Panc1 (cell line): ENCODE results near the gene NNAT.

GRCh38 chr20:37344247-37345485 is 1.3 kb upstream of the SRC start:
- RRBS, 2 experiments = no CpG with 5 or more reads among the region's 16 CpGs

DNA sequence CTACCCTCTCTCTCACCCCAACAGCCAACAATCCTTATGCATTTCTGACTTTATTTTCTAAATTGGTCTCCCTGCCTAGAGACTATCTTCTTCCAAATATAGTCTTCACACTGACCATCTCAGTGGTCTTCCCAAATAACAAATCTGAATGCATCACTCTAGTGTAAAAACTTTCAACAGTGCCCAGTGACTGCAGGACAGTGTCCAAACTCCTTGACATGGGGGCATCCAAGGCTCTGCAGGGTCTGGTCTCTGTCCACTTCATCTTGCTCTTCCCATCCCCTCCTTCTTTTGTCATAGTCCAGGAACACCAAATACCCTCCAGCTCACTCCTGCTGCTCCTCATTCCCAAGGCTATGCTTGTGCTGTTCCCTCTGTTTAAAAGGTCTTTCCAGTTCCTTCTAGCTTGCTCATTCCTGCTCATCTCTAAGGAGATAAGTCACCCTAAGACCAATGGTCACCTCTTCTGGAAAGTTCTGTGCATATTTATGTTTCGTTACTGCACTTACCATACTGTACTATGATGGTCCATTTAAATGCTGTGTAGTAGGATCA is 29.7 kb upstream of the NNAT start:
- RRBS, 2 experiments = no CpG with 5 or more reads among the region's 1 CpG

- RRBS, 2 experiments = no CpG with 5 or more reads among the region's 2 CpGs
These were observed 14.4 kb upstream of the NNAT start for GRCh38 chr20:37506697-37507097.

DNA sequence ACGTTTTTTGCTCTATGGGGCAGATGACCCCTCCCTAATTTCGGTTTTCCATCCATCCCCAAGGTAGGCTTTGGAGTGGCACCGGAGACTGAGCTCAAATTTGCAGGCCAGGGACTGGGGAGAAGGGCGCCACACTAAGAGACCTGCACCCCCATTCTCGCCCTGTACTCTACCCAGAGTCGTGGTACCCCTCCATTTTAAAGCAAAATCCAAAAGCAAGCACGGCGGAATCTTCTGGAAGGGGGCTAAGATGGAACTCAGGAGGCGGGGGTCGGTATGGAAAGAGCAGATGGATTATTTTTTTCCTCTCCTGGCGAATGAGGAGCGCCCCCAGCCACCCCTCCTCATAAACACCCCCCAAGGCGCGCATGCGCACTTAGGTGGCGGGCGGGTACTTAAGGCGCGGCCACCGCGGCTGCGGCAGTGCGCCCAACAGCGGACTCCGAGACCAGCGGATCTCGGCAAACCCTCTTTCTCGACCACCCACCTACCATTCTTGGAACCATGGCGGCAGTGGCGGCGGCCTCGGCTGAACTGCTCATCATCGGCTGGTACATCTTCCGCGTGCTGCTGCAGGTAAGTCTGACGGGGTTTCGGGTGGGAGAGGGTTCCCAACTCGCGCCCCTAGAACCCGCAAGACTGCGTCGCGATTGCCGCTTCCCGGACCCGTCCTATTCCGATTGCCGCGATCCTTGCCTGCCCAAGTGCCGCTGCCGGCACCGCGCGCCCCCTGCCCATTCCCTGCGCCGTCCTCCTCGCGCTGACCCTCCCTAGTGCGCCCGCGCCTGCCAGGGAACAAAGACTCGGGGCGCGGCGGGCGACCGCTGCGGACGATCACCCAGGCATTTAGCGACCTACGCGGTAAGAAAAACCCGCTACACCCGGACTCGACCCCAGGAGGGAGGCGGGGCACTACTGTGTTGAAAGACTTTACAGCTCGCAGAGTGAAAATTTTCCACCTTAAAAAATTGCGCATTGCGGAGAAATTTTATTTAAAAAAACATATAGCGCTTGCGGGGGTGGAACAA is at the start of gene NNAT:
NNAT (plus strand) TSS at position 423 of the 1,028 bp plus-strand sequence.
- RRBS, 2 experiments = 97 to 98% methylated on average over 7 of the region's 81 CpGs

DNA sequence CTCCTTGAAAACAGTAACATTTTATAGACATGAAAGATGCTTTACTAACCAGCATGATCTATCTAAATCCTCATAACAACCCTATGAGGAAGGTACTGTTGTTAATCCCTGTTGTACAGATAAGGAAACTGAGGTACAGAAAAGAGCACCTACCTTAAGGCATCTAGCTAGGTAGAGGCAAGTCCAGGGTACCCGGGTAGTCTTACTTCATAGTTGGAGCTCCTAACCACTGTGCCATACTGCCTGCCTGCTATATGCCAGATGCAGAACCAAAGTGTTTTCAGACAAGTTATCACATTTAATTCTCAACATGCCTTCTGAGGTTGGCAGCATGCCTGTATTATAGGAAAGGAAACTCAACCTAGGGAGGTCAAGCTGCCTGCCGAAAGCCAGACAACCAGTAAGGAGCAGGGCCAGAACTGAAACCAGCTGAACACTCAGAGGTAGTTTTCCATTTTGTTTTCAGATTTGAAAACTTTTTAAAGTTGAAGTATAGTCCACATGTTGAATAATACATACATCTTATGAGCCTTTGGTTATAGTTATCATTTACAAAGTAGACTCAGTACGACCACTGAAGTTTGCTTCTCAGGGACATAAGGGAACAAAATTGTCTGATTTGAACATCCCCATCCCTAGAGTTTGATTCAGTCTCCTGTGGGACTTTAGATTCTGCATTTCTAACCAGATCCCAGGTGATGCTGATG is 5.4 kb downstream of the CTNNBL1 start:
- RRBS, 2 experiments = no CpG with 5 or more reads among the region's 3 CpGs

DNA sequence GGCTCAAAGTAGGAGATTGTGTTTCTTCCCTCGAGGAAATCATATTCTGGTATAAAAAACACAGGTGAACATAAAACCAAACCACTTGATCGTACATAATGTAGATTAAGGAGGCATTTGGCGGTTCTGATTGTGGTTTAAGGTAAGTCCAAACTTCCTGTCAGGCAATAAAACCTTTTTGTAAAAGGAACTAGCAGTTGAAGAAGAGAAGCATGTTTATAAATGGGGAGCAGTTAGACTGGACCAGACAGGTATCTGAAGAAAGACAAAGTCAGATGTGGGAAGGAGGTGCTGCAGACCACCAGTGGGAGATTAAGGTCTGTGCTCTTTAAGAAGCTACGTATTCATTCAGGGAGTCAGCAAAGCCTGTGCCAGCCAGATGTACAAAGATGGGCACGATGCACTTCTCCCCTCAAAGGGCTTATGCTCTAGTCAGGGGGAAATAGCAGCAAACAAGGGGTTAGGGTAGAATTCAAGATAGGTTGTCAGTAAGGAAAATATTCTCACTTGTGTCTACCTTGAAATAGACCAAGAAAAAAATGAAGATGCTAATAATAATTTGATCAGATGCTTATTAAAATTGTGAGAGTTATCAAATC is 35.8 kb downstream of the RPRD1B start:
- RRBS, 2 experiments = no CpG with 5 or more reads among the region's 5 CpGs

DNA sequence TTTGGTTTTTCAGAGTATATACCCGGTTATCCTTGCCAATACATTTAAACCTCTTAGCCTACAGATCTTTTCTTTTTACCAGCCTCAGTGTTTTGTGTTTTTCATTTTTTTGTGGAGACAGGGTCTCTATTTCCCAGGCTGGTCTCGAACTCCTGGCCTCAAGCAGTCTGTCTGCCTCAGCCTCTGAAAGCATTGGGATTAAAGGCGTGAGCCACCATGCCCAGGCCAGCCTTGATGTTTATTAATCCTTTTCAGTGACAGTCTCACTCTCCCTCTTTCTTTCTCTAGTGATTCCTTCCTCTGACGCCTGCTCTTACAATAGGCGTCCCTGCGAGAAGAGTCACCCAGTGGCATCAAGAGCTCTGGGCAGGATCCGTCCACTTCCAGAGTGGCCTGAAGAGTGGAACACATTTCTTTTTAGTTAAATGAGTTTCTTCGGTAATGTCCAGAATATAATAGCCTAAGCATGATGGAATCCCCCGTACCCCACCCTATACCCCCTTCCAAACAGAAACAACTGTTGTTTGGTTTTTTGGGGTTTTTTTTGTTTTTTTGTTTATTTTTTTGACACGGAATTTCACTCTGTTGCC is 53.0 kb downstream of the RPRD1B start:
- RRBS, 2 experiments = no CpG with 5 or more reads among the region's 10 CpGs

DNA sequence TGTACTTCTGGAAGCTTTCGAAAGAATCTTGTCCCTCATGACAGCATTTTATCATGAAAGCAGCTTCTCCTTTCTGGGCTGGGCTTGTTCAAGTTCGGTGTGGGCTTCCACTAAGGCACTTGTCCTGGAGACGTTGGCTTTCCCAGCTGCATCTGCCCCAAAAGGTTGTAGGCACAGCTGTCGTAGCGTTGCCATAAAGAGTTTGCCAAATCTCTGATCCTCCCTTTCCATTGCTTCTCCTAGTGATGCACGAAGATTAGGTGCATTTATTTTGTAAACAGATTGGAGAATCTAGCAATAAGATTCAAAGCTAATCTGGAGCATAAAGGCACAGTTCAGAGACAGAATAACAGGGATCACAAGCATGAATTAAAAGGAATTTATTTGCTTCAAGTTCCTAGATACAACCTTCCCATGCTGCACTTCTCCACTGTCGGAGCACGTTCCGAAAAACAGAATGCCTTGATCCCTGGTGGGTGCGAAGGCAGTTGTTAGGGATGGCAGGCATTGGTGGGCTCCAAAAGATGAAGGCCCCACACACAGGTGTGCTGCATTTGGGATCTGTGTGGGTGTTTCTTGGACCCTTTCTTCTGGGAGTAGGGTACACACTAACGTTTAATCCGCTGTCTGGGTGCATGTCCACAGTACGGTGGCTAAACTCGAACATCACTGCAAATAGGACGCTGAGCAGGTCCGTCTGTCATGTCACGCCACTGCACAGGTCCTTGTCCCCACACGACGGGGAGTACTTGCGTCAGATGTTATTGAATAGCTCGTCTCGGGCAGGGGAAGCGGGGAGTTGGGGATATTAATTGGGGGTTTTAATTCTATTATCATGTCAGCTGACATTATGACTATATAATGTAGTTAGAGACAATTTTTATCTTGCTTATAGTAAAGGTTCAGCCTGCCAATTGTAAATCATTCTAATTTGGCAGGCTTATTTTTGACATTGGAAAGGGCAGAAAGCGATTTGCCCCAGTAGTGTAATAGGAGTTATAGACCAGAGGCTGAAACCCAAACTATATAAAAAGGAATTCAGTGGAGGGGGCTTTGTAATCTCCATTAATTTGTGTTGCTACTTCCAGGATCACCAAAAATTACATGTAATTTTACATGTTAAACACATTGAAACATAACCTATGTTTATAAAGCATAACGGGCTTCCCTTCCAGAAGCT is 57.0 kb downstream of the RPRD1B start:
- RRBS, 2 experiments = no CpG with 5 or more reads among the region's 25 CpGs

GRCh38 chr20:38300126-38300419 is 3.9 kb upstream of the BPI start:
- RRBS, 2 experiments = no CpG with 5 or more reads among the region's 5 CpGs

DNA sequence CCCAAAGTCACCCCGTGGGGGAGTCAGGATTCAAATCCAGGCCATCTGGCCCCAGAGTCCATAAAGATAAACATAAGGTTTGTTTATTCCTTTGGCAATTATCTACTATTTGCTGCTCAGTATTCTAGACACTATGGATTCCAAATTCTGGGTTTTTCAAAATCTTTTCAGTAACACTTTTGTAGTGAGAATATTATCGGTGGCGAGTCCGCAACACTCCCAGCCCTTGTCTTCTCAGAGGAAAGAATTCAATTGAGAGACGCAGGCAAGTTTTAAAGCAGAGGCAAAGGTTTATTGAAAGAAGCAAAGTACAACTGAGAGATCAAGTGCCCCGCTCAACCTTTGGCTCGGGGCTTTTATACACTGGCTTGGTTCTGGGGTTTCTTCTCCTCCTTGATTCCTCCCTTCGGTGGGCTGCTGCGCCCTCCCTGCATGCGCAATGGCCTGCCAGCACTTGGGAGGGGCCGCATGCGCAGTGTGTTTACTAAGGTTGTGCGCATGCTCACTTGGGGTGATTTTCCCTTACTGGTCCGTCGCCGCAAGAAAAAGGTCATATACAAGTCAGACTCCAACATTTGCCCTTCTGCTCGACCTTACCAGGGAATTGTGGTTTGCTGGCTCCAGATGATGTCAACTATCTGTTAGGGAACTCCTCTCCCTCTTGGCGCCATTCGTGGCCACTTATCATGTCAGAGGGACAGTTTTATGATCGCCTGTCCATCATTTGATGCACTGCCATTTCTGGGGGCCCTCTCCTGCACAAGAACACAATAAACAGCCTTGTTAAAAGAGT is 3.1 kb upstream of the LBP start:
- RRBS, 2 experiments = no CpG with 5 or more reads among the region's 20 CpGs

DNA sequence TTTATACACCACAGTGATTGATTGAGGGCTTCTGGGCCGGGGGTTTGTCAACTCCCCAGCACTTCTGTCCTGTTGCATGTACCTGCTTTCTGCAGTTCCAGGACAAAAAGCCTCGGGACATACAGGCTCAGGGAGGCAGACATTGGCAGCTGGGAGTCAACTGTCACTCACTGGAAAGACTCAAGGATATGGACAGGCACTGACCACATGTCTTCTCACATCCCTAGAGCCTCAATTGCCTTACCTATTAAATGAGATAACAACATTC is 1.3 kb downstream of the LBP start:
- RRBS, 2 experiments = no CpG with 5 or more reads among the region's 2 CpGs

DNA sequence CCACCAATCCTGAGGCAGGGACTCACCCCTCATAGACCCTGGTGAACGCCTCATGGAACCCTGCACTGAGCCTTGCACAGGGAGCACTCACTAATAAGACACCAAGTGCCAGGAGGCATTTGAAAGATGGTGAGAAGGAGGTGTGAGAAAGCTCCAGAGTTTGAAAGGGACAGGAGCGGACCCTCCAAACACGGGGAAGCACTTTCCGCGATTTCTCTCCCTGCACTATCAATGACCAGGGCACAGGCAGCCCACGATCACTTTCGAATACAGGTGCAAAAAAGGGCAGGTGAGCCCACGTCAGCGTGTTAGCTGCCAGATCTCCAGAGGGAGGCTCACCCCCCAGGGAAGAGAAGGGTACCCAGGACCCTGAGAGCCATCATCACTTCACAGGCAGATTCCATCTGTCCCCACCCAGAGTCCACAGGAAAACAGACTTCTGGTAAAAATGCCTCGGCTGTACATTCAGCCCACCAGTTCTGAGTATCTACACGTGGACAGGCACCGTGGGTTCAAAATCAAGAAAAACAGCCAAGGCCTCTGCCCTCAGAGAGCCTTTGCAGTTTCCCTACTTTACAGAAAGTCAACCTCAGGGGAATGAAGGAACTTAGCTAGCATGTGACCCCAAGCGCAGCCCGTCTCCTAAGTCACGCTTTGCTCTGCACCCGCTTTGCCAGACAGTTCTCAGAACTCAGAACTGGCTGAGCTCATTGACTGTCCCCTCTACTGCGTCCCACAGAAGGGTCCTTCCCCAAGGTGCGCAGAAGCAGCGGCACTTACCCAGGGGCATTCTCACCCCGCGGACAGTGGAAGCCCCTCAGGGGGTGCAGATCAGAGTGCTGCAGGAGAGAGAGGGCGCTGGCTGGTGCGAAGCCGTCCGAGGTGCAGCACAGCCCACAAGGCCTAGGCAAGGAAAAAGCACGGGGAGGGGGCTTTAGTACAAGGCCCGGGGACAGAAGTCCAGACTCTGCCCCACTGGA is 38.6 kb upstream of the RALGAPB start:
- RRBS, 2 experiments = no CpG with 5 or more reads among the region's 27 CpGs

DNA sequence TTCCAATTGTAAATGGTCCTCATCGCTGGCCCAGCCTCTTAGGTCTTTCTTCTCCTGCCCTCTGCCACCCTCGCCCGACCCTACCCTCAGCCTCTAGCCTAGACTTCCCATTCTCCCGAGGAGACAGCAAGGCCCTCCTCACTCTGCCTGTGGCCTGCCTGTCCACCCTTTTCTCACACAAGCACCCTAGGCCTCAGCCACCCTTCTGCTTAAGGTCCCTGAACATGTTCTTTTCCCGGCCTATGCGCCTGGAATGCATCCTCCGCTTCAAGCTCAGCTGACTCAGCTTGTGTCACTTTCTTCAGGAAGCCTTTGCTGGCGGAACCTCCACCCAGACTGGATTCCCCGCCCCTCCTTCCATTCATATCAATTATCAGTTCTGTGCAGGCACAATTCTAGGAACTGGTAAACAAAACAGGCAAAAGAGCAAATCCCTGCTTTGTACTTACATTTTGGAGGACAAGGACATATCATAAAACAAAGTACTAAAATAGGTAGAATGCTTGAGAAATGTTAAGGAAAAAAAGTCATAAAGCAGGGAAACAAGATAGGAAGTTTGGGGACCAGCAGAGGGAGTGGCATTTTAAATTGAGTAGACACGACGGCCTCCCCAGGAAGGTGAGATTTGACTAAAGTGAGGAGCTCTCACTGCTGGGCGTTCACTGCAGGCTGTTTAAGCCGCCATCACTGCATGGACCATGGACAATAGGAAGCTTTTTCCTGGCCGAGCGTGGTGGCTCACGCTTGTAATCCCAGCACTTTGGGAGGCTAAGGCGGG is 19.6 kb upstream of the RALGAPB start:
- RRBS, 2 experiments = no CpG with 5 or more reads among the region's 17 CpGs

DNA sequence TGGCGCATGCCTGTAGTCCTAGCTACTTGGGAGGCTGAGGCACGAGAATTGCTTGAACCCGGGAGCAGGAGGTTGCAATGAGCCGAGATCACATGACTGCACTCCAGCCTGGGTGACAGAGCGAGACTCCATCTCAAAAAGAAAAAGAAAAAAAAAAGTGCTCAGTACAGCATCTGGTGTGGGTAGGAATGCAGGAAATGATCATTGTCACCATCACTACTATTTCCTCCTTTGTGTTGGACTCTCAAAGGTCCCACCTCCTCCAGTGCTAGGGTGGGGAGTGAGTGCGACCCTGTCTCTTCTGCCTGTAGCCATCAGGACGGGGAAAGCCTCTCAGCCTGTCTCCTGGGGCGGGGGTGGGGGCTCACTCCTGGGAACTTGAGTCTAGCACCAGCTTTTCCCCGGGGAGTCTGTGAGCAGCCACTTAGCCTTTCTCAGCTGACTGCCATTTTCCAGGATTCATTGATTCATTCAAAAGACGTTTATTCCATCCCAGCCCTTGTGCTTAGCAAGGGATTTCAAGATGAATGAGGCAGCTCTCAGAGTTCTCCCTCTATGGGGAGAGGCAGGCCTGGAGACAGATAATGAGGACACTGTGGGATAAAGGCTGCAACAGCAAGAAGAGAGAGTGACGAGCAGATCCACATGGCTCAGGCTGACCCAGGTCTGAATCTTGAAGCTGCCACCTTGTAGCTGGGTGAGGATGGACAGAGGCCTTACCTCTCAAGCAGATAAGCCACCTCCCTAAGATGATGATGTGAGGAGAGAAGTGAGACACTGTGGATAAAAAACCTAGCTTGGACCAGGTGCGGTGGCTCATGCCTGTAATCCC is 3.6 kb downstream of the PPP1R16B start:
- RRBS, 2 experiments = no CpG with 5 or more reads among the region's 12 CpGs

DNA sequence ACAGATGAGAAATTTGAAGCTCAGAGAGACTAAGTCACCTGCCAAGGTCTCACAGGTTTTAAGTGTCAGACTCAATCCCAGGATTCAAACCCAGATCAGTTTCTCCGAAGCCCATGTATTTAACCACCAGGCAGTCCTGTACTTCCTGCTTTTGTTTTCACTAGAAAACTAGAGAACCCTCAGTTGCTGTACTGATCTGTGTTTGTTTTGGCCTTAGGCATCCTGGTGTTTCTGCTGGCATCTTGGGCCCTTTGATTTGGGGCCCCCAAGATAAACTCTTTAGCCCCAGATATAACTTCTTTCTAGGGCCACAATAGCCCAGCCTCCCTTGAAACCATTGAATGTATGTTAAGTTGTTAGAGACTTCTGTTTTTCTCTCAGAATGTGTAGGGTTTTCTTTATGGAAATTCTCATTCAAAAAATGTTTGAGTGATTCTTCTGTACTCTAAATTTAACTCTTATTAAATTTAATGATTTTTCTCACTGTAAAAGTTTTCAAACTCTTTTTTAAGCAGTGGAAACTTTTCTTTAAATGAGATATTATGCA is 36.6 kb downstream of the PPP1R16B start:
- RRBS, 2 experiments = no CpG with 5 or more reads among the region's 1 CpG

- RRBS, 2 experiments = no CpG with 5 or more reads among the region's 7 CpGs
These were observed 51.4 kb upstream of the FAM83D start for GRCh38 chr20:38874471-38875586.

- RRBS, 2 experiments = no CpG with 5 or more reads among the region's 7 CpGs
These were observed 23.6 kb upstream of the FAM83D start for GRCh38 chr20:38902626-38902966.

DNA sequence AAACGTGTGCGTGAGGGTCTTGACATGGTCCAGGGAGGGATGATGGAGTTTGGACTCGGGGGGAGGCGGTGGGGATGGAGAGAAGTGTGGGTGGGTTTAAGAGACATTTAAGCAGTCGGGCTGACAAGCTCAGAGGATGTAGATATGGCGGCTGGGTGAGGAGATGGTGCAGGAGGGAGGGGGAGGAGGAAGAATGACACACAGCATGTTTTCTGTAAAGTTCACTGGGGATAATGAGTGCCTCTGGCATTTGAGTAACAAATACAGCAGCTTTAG is 107.8 kb downstream of the DHX35 start:
- RRBS, 2 experiments = no CpG with 5 or more reads among the region's 6 CpGs

- RRBS, 2 experiments = no CpG with 5 or more reads among the region's 7 CpGs
These were observed 48.7 kb downstream of the TOP1 start for GRCh38 chr20:41077117-41077891.